Choroid plexus epithelial cell (primary cell): ENCODE measurements around a stretch of chr17.

DNA sequence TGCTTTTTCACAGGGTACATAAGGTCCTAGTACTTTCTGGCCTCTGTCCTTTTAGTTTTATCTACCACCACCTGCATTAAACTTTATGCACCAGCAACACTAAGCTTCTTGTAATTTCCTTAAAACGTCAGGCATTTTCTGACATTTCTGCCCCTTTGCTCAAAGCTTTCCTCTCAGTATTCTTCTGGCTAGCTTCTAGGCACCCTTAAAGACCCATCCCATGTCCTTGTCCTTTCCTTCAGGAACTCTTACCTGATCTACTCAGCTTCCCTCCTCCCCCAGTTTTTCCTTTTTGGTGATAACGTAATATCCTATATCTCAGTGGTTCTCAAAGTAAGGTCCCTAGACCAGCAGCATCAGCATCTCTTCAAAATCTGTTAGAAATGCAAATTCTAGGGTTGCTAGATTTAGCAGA, 2.8 kb downstream of the DGKE start:
- RRBS = no CpG with 5 or more reads among the region's 2 CpGs

DNA sequence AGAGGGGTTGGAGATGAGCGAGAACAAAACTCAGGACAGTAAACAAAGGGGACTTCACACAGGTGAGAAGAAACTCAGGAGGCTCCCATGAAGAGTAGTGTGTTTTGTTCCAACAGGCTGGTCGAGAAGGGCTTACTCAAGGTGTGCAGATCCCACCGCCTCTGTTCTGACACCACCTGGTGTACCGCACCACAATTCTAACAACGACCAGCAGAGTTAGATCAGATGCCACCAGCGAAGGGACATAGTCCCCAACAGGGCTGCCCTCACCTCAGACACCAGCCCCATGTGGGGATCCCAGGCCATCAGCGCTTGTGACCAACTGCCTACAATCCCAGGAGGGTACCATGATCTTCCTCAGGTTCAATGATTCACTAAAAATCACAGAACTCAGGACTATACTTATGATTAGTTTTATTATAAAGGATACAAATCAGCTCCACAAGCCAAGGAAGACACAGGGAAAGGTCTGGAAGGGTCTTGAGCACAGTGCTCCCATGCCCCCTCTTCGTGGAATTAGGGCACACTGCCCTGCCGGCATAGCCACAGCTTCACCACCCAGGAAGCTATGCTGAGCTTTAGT, 26.2 kb downstream of the TRIM25 start:
- RRBS = no CpG with 5 or more reads among the region's 9 CpGs

DNA sequence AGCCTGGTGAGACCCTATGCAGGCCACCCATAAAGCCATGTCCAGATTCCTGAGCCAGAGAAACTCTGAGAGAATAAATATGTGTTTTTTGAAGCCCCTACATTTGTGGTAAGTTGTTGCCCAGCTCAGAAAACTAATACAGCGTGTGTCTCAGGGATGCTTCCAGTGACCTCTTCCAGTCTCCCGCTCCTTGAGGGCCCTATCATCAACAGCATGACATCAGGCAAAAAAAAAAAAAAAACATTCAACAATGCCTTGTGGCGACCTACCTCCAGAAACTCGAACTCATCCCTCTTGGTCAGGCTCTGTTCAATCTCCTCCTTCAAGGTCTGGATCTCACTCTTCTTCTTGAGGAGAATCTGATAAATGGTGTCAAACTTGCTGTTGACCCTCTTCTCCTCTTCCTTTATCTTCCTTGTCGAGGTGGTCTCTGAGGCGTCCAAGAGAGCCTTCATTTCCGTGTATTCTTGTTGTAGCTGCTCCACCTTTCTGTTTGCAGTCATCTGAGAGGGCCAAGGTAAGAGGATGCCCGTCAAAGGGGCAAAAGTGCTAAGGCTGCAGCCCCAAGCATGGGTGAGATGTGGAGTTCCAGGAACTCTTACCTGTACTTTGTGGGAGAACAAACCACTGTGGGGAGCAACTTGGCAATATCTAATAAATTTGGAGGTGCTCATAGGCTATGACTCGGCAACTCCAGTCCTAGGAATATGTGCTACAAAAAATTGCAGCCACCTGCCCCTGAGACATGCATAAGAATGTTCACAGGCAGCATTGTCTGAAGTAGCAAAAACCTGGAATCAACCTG, 9.7 kb downstream of the TRIM25 start:
- RRBS = no CpG with 5 or more reads among the region's 9 CpGs

DNA sequence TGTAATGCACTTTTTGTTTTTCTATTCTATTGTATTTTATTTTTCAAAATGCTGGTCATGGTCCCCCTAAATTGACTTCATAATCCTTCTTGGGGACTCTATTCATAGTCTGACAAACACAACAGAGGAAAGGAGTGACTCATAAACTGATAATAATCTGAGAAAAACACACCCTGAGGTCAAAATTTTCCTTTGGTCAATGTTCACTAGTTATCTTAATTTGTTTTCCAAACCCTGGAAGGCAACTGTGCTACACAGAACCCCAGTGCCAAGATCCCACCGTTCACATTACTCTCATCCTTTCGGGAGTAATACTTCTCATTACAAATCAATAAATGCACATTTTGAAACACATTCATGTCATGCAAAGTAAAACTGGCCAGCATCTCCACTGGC, 23.2 kb downstream of the COIL start:
- RRBS = no CpG with 5 or more reads among the region's 2 CpGs

DNA sequence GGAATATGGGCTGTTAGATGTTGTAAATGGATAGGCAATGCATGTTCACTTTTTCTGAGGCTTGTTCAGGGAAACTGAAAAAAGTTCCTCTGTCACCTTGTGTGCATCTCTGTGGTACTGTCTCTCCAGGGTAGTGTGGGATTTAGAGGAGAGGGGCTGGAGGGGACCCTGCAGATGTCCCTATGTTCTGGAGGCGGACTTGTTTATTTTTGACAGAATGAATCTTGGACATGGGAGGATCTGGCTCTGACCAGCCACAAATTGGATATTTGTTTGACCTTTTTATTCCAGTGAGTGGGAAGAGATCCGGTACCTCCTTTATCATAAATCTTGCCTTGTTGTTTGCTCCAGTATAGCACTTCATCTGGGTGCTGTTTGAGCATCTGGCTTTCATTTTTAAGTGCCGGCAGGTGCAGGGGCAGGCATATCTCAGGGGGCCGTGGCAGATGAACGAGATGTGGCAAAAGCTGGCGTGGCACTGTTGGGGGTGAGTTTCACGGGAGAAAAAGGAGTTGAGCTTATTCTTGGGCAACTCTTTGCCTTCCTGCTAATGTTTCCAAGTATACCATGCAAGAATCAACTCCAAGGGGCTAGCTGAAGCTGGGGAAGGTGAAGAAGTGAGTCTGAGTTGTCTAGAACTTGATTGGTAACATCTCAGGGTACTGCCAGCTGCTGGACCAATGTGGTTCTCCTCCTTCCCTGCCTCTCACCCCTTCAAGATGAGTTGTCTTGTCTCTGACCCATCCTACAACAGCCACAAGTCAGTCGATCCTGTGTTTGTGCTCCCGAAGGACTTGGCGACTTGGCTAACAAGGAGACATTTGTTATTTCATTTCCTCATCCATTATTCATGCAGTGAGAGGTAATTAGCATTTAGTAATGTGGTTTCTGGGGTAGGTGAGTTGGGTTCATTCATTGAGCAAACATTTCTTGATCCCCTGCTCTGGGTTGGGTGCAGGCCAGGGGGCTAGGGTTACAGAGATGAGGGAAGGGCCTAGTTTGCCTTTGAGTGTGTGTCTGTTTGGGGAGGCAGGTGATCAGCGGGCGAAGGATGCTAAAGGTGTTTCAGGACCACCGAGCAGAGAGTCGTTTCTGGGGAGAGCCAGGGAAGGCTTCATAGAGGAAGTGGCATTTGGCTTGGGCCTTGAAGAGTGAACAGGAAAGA, 38.0 kb downstream of the MSI2 start:
- RRBS = 60% methylated on average over 2 of the region's 14 CpGs

DNA sequence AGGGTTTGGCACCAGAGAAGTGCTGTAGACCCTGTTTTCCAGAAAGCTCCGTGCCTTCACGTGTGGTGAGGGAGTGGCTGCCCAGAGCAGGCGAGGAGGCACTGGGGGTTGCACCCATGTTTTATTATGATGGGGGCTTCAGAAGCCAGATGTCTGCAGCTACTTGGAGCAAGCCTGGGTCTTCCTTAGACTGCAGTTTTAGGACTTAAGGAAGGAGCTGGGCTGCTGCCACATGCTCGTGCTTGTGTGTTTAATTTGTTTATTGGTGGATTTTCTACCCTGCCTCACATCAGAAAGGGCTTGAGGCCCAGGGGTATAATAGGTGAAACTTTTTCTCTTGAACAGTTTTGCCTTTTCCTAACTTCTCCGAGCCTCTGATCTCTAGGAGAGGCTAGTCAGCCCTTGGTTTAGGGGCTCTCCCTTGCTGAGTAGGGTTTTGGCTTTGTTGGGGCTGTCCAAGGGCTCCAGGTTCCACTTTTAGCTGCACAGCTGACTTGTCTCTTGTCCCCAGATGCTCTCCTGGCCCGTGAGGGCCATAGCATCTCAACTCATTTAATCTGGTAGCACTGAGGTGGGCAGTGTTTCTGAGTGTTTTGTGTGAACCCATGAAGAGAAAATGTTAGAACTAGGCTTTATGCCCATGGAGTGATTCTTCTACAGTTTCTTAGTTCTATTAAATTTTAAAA, 103.8 kb downstream of the MSI2 start:
- RRBS = no CpG with 5 or more reads among the region's 6 CpGs

- RRBS = no CpG with 5 or more reads among the region's 11 CpGs
These were observed 192.1 kb downstream of the MSI2 start for GRCh38 chr17:57448340-57448923.

DNA sequence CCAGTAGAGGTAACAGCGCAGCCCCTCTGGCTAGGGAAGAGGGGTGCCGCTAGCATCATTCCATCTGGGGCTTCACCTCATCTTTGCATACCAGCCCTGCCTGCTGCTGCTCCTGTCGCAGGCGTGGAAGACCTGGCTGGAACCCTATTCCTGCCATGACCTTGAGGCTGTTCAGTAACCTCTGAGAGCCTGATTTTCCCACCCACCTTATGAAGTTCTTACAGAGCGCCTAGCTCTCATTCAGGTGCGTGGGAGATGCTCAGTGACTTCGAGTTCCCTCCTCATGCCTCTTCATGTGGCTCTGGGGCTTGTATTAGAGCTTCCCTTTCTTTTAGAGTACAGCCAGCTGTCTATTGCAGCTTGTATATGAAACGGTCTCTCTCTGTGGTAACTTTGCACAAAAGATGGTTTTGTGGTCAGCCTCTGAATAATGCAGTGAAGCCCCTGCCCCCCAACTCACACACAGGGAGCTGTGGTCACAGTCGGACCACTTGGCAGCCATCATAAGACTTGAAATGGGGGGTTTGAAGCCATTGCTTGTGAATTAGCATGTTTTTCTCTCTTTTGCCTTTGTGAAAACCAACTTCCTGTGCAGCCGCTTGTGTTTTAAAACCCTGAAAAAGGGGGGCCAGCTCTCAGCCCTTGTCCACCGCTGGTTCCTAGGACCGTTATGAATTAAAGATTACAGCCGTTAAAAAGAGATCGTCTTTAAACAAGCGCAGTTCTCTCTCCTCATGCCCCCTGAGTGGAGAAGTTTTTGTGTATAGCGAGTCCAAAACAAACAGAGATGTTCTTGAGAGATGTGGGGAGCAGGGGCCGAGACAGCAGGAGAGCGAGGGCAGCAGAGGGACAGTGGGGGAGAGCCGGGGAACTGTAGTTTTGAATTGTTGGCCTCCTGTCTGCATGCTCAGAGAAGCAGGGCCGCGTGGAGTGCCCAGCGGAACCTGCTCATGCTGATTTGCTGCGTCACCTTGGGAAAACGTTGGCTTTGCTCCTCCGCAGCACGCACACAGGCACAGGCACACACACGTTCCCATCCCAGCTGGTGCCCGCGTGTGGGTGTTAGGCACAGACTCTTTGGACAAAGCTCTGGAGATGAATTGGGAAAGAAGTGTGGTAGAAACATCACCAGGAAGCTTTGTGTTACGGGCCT, 198.9 kb downstream of the MSI2 start:
- RRBS = no CpG with 5 or more reads among the region's 30 CpGs

DNA sequence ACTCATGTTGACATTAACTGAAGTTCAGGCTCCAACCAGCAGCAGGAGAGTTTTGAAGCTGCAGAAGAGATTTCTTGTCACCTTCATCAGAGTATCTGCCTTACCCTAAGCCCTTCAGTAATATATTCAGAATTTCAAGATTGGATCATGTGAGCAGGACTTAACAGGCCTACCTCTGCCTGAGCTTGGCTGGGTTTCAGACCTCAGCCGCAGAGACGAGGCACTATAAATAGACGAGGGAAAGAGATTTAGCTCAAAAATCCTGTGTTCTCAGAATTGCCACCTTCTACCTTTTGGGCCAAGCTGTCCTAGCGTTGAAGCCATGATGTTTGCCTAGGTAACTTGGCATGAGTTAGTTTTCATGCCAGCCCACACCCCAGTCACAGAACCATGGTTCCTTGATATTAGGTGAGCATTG, 224.1 kb downstream of the MSI2 start:
- RRBS = no CpG with 5 or more reads among the region's 4 CpGs

DNA sequence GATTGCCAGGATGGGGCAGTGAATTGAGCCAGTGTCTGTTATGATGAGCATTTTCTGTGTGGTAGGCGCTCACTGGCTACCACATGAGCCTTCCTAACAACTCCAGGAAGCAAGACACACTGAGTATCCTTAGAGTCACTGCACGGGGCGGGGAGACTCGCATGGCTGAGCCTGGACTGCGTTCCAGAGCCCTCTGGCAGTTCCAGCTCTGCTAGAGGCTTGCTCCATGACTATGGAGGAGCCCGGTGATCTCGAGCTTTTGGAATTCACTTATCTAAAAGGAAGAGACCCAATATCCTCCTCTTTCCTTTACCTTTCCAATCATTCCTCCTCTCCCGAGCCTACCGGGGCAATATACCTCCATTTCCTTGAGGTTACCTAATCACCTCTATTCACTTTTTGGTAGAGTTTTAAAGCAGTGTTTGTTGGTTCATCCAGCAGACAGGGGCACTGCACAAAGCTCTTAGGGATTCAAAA, 225.8 kb downstream of the CCDC182 start:
- RRBS = 63% methylated on average over 2 of the region's 9 CpGs

DNA sequence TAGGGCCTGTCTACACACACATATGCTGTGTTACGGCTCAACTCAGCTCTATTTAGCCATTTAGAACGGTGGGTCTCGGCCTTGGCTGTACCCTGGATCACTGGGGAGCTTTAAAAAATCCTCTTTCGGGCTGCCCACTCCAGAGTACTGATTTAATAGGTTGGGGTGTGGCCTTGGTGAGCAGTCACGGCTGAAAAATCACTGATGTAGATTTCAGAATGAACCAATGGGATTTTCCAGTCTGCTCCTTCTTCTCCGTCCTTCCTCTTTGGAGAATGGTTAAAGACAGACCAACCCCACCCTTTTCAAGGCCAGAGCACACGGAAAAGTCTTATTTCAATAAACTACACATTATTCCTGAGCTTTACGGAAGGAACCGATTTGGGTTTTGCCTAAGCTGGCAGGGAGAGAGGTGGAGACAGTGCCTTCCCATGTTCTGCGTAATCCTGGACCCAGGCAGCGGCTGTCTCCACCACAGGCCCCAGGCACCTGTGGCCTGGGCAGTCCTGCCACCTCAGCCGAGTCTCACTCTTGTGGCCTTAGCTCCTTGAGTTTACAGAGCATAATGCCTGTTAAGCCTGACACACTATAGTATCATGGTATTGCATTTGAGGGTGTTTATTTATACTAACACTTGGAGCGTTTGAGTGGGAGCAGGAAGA, 223.3 kb downstream of the CCDC182 start:
- RRBS = no CpG with 5 or more reads among the region's 13 CpGs

- RRBS = 1% methylated on average over 9 of the region's 34 CpGs
These were observed 38.1 kb upstream of the CCDC182 start for GRCh38 chr17:57783052-57783824.

GRCh38 chr17:57833077-57833684, 16.7 kb downstream of the MRPS23 start:
- RRBS = no CpG with 5 or more reads among the region's 13 CpGs

DNA sequence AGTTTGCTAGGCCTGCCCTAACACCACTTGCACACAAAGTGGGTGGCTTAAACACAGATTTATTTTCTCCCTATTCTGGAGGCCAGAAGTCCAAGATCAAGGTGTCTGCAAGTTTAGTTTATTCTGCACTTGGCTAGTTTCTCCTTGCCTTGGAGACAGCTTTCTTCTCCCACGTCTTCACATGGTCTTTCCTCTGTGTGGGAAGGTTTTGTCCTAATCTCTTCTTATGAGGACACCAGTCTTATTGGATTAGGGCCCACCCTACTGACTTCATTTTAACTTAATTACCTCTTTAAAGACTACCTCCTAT, 3.5 kb upstream of the MRPS23 start:
- RRBS = no CpG with 5 or more reads among the region's 1 CpG

- RRBS = no CpG with 5 or more reads among the region's 8 CpGs
These were observed 26.4 kb upstream of the MRPS23 start for GRCh38 chr17:57876224-57876732.

DNA sequence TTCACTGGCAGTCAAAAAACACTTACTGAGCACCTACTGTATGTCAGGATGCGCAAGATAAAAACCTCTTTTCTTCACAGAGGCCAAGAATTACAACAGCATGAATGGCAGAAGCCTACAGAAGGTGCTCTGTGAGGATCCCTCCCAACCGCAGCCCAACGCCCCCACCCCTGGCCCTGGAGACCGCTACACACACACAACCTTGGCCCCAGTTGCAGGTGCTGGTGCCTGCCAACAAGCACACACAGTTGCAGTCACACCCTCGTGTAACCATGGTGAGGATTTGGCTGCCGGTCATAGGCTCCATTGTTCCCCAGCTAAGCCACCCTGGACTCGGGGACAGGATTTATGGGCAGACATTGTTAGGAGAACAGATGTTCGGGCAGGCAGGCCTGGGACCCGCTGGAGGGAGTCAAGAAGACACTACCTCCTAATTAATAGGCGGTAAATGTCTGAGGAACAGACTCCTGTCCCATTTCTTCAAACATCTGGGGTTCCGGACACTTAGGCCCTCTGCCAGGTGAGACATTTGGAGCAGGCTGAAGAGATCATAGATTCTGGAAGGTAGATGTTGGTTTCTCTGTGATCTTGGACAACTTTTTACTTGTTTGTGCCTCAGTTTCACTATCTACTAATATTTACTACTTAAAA, 43.1 kb downstream of the CUEDC1 start:
- RRBS = no CpG with 5 or more reads among the region's 11 CpGs

DNA sequence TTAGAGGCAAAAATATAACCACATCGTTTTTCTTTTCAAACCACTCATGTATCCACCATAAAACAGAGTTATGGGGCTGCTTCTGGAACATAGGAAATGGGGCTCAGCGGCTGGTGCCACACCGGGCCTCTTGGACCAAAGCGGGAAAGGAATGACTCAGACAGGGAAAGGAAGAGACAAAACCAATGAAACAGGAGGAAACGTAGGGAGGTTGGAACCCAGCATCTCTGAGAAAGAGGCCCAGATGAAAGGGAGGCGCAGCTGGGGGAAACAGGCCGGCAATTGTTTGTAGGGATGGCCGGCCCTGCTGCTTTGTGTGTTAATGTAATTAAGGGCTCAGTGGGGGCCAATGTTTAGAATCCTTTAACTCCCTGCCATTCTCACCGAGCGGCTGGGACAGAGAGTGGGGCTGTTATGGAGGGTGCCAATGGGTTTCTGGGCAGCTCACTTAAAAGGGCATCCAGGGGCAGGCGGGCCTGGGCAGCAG, 28.4 kb downstream of the CUEDC1 start:
- RRBS = no CpG with 5 or more reads among the region's 11 CpGs

DNA sequence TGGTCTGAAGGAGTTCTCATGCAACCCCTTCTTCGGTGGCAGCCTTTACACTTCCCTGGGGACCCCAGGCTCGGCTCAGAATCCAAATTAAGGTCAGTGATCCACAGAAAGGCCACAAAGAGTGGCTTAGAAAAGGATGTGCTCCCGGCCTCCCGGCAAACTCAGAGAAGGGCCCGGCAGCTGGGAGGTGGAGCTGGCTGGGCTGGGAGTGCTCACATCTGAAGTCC, 13.3 kb downstream of the CUEDC1 start:
- RRBS = no CpG with 5 or more reads among the region's 5 CpGs

GRCh38 chr17:57986738-57987427, 1.2 kb downstream of the VEZF1 start:
- RRBS = no CpG with 5 or more reads among the region's 32 CpGs

GRCh38 chr17:57994448-57994956, 6.4 kb upstream of the VEZF1 start:
- RRBS = no CpG with 5 or more reads among the region's 2 CpGs